ENCODE results near the gene SLC17A9.

- RRBS = no CpG with 5 or more reads among the region's 34 CpGs
CAGE:
- cytosol, long polyA plus RNA = no peak
- long polyA plus RNA = no peak
- nucleus, long polyA plus RNA = no peak
Measured at GRCh38 chr20:62151916-62152840, 8.6 kb downstream of the SS18L1 start.

DNA sequence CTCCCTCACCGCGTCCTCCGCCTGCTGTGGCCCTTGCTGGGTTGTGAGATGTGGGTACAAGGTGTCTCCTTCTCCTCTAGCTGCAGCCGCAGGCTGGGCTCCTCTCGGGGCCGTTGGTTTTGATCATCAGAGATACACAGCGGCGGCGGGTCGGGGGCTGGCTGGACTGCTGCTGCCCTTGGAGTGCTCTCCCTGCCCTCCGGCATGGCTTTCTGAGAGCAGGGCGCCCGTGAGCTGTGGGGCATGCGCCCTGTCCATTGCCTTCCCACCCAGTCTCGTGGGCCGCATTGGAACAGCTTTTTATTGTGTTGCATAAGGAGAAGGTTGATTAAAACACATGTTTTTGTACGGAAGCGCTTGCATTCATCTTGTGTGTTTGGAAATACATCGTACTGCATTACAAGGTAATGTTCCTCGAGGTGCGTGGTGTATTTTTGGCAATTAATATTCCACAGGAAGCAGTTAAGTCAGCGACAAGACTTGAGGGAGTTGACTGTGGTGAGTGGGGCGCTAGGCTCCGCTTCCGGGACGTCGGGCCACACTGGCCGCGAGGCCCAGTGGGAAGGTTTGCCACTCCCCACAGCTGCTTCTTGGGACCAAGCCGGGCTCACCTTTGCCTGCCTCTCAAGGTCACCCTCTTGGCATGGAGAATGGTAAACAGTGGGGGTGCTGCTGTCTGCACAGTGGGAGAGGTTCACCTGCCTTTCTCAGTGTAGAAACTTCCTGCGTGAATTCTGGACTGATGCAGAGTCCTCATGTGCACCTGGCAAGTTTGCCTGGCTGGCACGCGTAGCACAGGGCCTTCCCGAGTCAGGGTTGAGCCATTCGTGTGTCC lies 6.1 kb downstream of the OSBPL2 start:
- RRBS = 97% methylated on average over 6 of the region's 35 CpGs
CAGE:
- cytosol, long polyA plus RNA = no peak
- long polyA plus RNA = no peak
- nucleus, long polyA plus RNA = no peak

DNA sequence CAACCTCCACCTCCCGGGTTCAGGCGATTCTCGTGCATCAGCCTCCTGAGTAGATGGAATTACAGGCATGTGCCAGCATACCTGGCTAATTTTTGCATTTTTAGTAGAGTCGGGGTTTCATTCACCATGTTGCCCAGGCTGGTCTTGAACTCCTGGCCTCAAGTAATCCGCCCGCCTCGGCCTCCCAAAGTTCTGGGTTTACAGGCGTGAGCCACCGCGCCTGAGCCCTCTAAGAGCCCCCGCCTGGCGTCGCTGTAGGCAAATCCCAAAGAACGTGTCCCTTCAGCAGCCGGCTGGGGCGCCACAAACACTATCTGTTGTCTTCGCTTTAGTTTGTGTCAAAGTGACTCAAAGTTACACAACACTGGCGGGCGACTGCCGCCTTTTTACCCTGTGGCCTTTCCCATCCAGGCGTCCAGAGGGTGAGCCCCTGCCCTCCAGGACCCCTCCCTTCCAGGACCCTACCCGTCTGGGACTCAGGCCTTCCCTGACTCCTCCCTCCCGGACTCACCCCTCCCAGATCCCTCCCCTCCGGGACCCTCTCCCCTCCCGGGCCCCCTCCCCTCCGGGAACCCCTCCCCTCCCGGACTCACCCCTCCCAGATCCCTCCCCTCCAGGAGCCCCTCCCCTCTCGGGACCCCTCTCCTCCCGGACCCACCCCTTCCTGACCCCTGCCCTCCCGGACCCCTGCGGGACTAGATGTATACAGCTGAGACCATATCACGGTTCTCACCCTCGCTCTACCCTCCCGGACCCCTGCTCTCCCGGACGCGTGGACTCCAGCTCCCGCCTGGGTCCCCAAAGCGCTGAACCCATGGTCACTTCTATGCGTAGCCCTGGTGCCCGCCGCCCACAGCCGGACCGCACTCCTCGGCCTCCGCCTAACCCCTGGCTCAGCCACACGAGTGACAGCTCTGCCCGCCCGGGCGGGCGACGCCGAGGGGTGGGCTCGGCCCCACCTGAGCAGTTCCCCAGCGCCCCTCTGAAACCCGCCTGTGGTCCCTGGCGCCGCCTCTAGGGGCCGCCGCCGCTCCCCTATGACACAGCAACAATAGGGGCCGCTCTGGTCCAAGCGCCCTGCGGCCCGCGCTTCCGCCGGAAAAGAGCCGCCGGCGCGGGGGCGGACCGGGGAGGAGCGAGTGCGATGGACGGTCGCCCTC lies 696 bp upstream of the ADRM1 start:
- RRBS = 1% methylated on average over 27 of the region's 78 CpGs
CAGE:
- cytosol, long polyA plus RNA = no peak
- long polyA plus RNA = no peak
- nucleus, long polyA plus RNA = no peak

- RRBS = 8% methylated on average over 39 of the region's 84 CpGs
CAGE:
- cytosol, long polyA plus RNA = no peak
- long polyA plus RNA = no peak
- nucleus, long polyA plus RNA = no peak
Measured at GRCh38 chr20:62303274-62304390, 835 bp downstream of the ADRM1 start.

DNA sequence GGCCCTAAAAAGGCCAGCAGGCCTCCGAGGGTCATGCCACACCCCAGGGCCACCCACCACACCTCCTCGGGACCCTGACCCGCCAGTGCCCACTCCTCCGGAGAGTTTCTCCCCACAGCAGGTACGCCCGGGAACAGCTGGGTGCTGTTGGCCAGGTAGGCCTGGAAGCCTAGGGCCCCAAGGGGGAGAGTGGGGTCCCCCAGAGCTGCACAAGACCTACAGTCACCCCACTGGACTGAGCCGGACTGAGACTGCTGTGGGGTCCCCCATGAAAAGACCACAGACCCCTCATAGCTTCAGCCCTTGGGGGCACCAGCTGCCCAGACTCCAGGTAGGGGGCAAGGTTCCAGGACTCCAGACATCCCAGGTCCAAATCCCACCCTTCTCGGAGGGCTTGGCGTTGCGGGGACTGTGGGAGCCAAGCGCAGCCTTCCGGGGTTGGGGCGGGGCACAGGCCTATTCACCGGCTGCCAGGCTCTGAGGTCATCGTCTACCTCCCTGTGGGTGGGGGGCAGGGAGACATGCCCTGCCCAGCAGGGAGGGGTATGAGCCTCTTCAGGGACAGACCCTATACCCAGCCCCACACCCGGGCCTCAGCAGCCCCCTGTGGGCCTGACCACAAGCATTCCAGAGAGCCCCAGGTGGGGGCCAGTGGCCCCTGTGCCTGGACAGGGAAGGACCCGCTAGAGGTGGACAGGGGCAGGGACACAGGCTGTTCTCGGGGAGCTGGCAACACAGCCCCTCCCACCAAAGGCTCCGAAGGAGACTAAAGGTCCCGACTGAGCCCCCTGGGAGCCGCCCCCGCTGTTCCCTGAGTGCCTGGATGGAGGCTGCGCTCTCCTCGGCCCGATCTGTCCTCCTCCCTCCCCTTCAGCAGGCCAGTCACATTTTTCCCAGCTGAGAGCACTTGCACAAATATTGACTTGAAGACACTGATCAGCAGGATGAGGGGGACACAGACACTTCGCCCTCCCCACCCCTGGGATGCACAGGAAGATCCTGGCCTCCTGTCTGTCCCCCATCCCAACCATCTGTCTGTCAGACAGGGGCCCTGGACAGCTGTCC lies 11.6 kb downstream of the LAMA5 start:
- RRBS = no CpG with 5 or more reads among the region's 26 CpGs
CAGE:
- cytosol, long polyA plus RNA = no peak
- long polyA plus RNA = no peak
- nucleus, long polyA plus RNA = no peak

DNA sequence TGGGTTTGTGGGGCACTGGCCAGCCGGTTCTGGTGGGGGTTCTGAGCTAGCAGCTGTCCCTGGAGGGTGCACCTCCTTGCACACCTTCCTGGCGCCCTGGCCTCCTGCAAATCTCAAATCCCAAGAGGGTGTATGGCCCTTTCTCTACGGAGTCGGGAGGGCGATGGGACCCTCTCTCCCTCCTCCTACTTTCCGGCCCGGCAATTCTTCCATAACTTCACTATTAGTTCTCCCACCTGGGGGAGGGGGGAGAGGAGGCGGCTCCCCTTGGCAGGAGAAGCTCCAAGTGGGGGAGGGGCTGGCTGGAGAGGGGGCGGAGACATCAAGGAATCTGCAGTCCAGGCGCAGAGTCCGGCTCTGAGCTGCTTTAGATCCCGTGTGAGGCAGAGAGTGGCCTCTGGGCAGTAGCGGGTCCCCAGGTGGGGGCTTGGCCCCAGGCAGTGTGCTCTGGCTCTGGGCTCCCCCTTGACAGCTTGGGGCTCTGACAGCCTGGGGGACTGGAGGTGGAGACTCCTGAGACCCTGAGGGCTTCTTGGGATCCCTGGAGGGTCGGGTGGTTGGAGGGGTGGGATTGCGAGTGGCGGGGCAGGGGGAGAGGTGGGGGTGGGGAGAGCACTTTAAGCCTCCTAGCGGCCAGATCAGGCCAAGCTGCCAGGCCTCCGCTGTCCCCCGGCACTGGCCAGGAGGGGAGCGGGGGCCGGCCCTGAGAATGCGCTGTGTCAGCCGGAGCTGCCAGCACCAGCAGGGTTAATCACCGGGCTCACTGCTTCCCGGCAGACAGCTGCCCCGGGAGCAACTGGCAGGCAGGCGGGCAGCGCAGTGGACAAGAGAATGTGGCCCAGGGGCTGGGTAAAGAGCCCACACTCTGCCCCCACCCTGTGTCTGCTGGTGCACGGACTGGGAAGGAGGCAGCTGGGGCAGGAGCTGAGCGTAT lies 1.6 kb upstream of the LAMA5 start:
- RRBS = no CpG with 5 or more reads among the region's 30 CpGs
CAGE:
- cytosol, long polyA plus RNA = no peak
- long polyA plus RNA = no peak
- nucleus, long polyA plus RNA = no peak

- RRBS = no CpG with 5 or more reads among the region's 10 CpGs
CAGE:
- cytosol, long polyA plus RNA = no peak
- long polyA plus RNA = no peak
- nucleus, long polyA plus RNA = no peak
Measured at GRCh38 chr20:62501714-62502265, 26.0 kb upstream of the GATA5 start.

DNA sequence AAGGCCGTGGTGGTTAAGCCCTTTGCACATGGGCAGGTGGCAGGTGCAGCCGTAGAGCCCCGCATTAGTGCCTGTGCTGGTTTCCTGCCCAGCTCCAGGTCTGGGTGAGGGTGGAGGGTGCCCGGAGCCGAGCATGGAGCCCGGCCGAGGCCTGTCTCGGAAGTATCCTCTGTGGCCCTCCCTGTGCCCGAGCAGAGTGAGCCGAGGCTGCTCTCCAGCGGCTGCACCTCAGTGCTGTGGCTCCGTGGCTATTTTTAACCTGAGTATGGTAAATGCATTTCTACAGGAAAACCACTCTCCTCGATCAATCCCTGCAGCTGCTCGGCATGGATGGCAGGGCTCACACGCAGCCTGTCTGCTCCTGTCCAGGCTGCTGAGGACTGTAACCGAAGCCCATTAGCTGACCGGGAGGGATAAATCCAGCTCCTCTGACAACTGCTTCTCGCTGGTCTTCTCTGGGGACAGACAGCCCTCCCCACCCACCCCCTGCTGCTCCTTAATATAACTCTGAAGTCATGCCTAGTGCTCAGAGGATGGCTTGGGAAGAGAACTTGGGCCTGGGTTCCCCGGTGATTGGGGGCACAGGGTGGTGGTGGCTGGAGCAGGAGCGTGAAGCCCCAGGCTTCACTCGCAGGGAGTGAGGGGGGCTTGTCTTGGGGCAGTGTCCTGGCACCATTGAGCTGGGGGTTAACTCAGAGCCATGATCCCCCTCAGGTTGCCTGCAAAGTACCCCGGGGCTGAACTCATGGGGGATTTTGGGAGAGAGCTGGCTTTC lies 36.5 kb upstream of the GATA5 start:
- RRBS = 100% methylated on average over 1 of the region's 22 CpGs
CAGE:
- cytosol, long polyA plus RNA = no peak
- long polyA plus RNA = no peak
- nucleus, long polyA plus RNA = no peak

- RRBS = no CpG with 5 or more reads among the region's 14 CpGs
CAGE:
- cytosol, long polyA plus RNA = no peak
- long polyA plus RNA = no peak
- nucleus, long polyA plus RNA = no peak
Measured at GRCh38 chr20:62533539-62534078, 57.8 kb upstream of the GATA5 start.

GRCh38 chr20:62539606-62540083 lies 63.9 kb upstream of the GATA5 start:
- RRBS = no CpG with 5 or more reads among the region's 13 CpGs
CAGE:
- cytosol, long polyA plus RNA = no peak
- long polyA plus RNA = no peak
- nucleus, long polyA plus RNA = no peak

- RRBS = 70% methylated on average over 2 of the region's 29 CpGs
CAGE:
- cytosol, long polyA plus RNA = no peak
- long polyA plus RNA = no peak
- nucleus, long polyA plus RNA = no peak
Measured at GRCh38 chr20:62557325-62558192, 81.8 kb upstream of the GATA5 start.

DNA sequence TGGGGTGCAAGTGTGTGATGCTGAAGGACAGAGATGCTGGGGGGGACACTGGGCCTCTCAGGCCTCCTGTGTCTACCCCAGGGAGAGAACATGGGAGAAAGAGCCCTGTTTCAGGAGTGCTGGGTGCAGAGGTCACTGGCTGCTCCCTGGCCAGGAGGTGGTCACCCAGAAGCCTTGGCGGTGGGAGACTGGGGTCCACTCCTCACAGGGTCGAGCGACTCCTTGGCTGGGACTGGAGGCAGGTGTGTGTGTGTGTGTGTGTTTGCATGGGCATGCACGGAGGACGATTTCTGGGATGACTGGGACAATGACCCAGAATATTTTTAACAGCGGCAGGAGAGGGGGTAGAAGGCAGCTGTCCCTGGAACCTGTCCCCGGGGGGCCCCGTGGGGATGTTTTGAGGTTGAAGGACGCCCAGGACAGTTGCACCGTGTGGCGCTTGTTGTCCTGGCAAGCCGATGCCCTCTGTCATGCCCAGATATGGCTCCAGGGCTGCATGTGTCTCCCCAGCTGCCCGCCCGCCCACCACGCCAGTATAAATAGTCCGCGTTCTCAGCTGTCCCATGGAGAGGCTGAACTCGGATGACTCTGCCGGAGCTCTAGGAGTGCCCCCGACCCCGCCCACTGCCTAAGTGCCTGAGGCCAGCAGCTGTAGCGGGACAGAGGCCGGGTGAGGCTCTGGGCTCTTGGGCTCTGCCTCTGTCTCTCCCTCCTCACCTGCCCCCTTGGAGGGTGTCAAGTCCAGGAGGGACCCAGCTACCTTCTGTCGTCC lies 82.8 kb upstream of the GATA5 start:
- RRBS = 80% methylated on average over 5 of the region's 24 CpGs
CAGE:
- cytosol, long polyA plus RNA = no peak
- long polyA plus RNA = no peak
- nucleus, long polyA plus RNA = no peak

GRCh38 chr20:62606460-62607207 lies 35.7 kb upstream of the SLCO4A1 start:
- RRBS = no CpG with 5 or more reads among the region's 32 CpGs
CAGE:
- cytosol, long polyA plus RNA = no peak
- long polyA plus RNA = no peak
- nucleus, long polyA plus RNA = no peak

DNA sequence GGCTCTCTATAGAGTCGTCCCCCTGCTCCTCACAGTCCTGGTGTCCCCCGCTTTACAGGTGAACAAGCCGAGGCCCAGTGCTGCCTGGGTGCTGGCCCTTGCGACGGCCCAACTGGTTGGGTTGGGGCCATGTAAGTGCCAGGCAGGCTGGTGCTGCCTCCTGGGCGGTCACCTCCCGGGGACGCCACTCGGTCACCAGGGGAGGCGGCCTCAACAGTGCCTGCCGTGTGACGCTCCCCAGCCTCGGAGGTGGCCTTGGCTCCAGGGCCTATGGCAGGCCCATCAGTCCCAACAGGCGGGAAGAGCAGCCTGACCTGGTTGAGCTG lies 19.5 kb upstream of the SLCO4A1 start:
- RRBS = no CpG with 5 or more reads among the region's 14 CpGs
CAGE:
- cytosol, long polyA plus RNA = no peak
- long polyA plus RNA = no peak
- nucleus, long polyA plus RNA = no peak

- RRBS = no CpG with 5 or more reads among the region's 27 CpGs
CAGE:
- cytosol, long polyA plus RNA = no peak
- long polyA plus RNA = no peak
- nucleus, long polyA plus RNA = no peak
Measured at GRCh38 chr20:62650744-62651571, 8.7 kb downstream of the SLCO4A1 start.

GRCh38 chr20:62711096-62712143 lies 2.8 kb downstream of the NTSR1 start:
- RRBS = no CpG with 5 or more reads among the region's 40 CpGs
CAGE:
- cytosol, long polyA plus RNA = no peak
- long polyA plus RNA = no peak
- nucleus, long polyA plus RNA = no peak

GRCh38 chr20:62875404-62876027 lies 13.9 kb upstream of the TCFL5 start:
- RRBS = no CpG with 5 or more reads among the region's 26 CpGs
CAGE:
- cytosol, long polyA plus RNA = no peak
- long polyA plus RNA = no peak
- nucleus, long polyA plus RNA = no peak

DNA sequence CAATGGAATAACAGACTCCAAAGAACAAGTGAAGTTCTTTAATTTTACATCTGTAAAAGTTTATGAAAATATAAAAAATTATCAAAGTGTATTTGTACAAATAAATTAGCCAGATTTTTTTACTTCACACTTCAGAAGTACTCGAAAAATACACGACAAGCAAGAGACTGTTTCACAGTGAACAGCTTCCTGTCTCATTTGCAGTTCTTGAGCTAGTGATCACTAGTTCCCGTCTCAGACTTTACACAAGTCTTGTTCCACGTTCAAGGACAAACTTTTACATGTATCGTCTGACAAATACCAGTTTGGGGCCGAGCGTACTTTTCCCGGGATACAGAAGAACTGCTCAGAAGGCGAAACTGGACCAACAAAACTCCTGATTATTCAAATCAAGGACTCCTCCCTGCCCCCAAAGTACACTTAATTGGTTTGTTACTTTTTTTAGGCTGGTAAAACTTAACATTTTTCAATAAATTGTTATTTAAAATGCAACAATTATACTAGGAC lies 16.5 kb upstream of the TCFL5 start:
- RRBS = no CpG with 5 or more reads among the region's 9 CpGs
CAGE:
- cytosol, long polyA plus RNA = no peak
- long polyA plus RNA = no peak
- nucleus, long polyA plus RNA = no peak

DNA sequence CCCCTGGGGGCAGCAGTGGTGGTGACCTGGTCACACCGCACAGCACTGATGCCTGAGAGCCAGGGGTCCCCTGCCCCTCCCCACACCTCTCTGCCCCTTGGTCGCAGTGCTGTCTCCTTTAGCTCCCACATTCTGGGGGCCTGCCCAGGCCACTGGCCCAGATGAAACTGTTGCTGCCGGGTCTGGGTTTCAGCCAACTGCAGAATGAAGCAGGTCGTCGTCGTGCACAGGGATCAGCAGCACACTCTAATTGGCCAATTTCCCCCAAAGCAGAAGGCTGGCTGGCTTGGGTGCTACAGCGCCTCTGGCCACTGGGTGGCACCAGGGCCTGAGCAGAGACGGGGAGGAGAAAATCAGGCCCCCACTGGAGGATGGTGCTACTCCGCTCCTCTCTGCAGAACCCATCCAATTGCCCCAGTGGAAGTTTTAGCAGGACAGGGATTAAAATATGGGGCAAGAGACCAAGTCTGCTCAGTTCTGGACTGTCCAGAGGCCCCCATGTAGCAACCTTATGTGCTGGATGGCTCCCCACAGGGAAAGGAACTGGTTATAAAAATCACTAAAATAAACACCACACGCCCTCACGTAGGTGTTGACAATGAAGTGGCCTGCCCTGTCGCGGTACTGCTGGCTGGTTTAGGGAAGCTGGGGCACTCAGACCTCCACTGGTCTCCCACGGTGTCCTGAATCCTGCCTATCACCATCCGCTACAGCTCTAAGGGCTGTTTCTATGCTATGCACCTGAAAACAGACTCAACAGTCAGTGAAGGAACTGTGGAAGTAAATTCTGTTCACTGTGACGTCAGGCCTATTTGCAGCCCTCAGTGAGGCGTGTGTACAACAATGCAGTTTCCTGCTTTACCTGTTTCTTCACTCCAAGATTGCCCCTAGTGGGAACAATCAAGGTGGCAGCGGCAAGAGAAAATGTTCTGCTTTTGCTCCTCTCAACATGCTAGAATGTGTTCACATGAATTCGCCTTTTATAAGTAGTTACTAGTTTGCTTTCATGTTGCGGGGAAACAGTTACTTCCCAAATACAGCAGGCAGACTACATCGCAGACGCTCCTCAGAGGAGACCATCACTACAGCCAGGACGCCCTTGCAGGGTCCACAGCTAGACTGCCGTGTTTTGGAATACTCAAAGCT lies 25.8 kb downstream of the DIDO1 start:
- RRBS = no CpG with 5 or more reads among the region's 24 CpGs
CAGE:
- cytosol, long polyA plus RNA = no peak
- long polyA plus RNA = no peak
- nucleus, long polyA plus RNA = no peak

DNA sequence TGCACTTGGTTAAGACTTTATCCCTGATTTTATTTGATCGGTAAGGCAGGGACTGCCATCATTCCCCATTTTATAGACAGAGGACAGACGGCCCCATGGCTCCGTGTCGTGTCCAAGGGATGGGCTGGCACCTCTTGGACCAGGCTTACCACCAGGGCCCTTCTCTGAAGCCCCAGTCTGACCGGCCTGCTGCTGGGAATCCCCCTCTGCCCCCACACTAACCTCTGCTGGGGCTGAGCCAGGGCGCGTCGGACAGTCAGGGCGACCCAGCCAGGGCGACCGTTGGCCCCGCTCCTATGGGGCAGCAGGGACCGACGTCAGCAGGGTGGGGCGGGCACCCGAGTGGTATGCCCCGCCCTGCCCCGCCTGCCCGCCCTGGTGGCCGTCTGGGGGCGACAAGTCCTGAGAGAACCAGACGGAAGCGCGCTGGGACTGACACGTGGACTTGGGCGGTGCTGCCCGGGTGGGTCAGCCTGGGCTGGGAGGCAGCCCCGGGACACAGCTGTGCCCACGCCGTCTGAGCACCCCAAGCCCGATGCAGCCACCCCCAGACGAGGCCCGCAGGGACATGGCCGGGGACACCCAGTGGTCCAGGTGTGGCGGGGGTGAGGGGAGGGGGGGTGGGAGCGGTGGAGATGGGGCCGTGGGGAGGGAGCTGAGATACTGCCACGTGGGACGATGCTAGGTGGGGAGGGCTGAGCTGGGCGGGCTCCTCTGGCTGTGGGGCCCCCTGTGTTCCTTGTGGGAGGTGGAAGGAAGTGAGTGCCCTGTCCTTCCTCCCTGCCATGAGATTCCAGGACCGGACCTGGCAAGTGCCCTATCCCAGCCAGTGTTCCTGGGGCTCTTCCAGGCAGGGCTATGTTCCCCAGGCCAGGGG lies at the start of gene SLC17A9:
Gene SLC17A9 (plus strand): TSS at position 414 of the 877 bp plus-strand sequence.
- RRBS = 5% methylated on average over 6 of the region's 41 CpGs
CAGE:
- cytosol, long polyA plus RNA = no peak
- long polyA plus RNA = no peak
- nucleus, long polyA plus RNA = start-site peak on the plus strand centred at position 423 of the sequence, 39 bp wide, 539 reads